Cardiac muscle cell (in vitro differentiated cells and primary cell): ENCODE measurements around a stretch of chr3.

GRCh38 chr3:195906729-195907599, 1.4 kb downstream of the TNK2 start:
- RAMPAGE, long total RNA = no peak
- RRBS = 89% methylated on average over 7 of the region's 22 CpGs

GRCh38 chr3:196054944-196055988, 26.6 kb downstream of the TFRC start:
- RAMPAGE, long total RNA = no peak
- RRBS = no CpG with 5 or more reads among the region's 19 CpGs

- RAMPAGE, long total RNA = no peak
- RRBS = no CpG with 5 or more reads among the region's 5 CpGs
Observed at GRCh38 chr3:196057663-196058617, 23.9 kb downstream of the TFRC start.

DNA sequence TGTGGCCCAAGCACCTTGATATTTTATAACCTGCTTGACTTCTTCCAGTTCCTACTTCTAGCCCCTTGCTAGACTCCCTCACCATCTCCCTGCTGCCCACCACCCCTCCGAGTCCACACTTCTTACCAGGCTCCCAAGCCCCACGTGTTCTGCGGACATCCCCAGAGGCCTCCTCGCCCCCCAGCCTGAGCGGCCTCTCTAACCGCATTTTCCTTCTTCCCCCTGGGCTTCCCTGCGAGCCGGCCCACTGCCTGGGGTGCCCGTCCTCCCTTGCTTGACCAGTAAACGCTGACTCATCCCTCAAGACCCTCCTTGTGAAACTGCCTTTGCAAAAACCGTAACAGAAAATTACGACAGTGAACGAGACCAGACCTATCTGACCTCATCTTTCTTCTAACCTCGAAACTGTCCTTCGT, 41.1 kb upstream of the TFRC start:
- RAMPAGE, long total RNA = no peak
- RRBS = no CpG with 5 or more reads among the region's 15 CpGs

DNA sequence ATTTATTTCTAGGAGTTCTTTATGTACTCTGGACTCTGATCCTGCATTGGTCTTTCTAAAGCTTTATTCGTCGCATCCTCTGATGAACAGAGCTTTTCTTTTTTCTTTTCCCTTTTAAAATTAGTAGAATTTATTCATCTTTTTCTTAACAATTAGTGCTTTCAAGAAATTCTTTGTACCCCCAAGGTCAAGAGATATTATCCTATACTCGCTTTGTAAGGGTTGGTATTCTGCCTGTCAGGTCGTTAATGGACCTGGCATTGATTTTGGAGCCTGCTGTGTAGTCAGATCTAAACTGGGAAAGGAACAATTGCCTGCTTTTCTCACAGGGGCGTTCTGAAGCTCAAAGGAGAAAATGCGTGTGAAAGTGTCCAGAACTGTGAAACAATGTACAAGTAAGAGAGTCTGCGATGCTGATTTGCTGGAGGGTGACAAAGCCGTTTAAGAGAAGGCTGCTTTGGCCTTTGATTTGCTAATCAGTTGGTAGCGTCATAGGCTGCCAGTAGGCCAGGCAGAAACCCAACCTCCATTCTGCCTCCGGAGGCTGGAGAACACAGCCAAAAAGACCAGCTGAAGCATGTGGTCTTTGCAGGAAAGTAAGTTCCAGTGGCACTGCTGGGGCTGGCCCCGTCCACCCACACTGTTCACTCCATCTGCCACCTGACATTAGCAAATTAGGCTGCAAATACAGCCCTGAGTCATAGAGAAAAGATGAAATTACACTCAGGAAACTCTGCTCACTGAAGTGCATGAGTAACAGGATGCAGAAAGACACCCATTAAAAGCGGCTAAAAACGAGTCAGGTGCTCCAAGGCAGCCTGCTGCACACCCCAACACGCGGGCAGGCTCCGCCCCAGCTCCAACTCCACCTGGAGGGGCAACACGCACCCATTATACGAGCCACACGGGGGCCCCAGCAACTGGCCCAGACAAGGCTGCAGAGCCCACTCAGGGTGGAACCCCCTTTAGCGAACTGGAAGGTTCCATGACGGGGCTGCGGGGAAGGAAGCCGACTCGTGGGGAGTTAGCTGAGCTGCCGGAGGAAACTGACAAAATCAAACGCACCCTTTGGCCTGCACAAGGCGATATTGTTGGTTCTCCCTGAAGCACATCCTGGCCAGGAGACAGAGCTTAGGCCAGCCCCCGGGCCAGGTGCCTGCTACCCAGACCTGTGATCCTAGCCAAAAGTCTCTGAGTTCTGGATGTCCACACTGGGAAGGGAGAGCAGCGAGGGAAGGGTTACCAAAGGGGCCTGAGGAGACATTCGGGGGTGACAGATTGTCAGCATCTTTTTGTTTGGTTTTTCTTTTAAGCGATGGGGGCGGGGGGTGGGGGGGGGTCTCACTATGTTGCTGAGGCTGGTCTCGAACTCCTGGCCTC, 31.6 kb downstream of the ZDHHC19 start:
- RAMPAGE, long total RNA = no peak
- RRBS = 46% methylated on average over 3 of the region's 33 CpGs

DNA sequence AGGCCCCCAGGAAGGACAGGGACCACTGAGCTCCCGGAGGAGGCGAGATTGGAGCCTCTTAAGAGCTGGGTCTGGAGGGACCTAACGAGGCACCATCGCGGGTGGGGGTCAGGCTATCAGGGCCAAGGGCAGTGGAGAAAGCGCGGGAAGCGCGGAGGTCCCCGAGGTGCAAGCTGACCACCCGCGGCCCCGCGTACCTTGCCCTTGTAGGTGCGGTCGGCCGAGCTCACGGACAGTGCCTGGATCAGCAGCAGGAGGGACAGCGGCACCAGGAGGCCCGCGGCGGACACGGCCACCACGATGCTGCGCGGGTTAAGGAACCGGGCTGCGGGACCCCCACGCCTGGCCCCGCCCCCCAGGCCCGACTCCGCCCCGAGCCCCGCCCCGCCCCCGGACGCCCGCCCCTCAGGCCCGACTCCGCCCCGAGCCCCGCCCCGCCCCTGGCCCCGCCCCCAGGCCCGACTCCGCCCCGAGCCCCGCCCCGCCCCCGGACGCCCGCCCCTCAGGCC, 3.9 kb downstream of the ZDHHC19 start:
- RAMPAGE, long total RNA = no peak
- RRBS = 2% methylated on average over 4 of the region's 52 CpGs

- RAMPAGE, long total RNA = no peak
- RRBS = no CpG with 5 or more reads among the region's 2 CpGs
Observed at GRCh38 chr3:196292308-196292569, 4.7 kb upstream of the PCYT1A start.

GRCh38 chr3:196316993-196317488, 999 bp downstream of the DYNLT2B start:
- RAMPAGE, long total RNA = no peak
- RRBS = no CpG with 5 or more reads among the region's 5 CpGs

DNA sequence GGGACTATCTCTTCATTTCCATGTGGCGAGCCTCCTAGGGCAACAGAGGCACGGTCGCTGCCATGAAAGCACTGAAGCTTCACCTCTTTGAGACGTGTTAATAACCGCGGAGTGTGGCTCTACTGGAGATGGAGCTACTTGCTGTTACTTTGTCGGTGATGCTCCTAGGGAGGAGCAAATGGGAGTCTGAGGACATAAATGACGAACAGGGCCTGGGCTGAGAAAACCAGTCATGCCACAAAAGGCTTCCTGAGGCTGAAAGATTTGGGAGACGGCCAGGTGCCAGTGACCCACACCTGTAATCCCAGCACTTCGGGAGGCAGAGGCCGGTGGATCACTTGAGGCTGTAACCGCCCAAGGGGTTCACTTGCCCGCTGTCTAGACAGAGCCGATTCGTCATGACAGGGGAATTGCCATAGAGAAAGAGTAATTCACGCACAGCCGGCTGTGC, 4.9 kb upstream of the TM4SF19 start:
- RAMPAGE, long total RNA = no peak
- RRBS = 94% methylated on average over 2 of the region's 17 CpGs

GRCh38 chr3:196348358-196349082, 10.3 kb upstream of the TM4SF19 start:
- RAMPAGE, long total RNA = no peak
- RRBS = no CpG with 5 or more reads among the region's 4 CpGs

GRCh38 chr3:196351664-196352419, 13.7 kb upstream of the TM4SF19 start:
- RAMPAGE, long total RNA = no peak
- RRBS = no CpG with 5 or more reads among the region's 9 CpGs

DNA sequence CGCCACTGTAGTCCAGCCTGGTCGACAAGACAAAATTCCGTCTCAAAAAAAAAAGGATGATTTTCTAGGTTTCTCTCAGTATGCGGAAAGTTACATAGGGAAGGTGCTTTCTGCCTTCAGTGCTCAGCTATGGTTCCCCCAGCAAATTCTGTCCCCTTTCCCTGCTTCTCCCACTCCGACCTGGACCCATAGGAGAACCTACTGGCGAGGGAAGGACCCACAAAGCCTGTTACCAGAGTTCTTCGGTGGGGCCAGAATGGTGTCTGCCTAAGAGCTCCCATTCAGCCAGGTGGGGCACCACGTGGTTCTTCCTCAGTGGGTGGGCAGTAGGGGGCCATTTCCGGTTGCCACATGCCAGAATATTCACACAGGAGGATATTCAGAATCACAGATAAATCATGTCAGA, 25.5 kb downstream of the NRROS start:
- RAMPAGE, long total RNA = no peak
- RRBS = no CpG with 5 or more reads among the region's 9 CpGs

- RAMPAGE, long total RNA = no peak
- RRBS = no CpG with 5 or more reads among the region's 5 CpGs
Observed at GRCh38 chr3:196782477-196783044, 42.9 kb downstream of the PAK2 start.

GRCh38 chr3:196842604-196843321, 25.0 kb upstream of the SENP5 start:
- RAMPAGE, long total RNA = no peak
- RRBS = no CpG with 5 or more reads among the region's 14 CpGs

DNA sequence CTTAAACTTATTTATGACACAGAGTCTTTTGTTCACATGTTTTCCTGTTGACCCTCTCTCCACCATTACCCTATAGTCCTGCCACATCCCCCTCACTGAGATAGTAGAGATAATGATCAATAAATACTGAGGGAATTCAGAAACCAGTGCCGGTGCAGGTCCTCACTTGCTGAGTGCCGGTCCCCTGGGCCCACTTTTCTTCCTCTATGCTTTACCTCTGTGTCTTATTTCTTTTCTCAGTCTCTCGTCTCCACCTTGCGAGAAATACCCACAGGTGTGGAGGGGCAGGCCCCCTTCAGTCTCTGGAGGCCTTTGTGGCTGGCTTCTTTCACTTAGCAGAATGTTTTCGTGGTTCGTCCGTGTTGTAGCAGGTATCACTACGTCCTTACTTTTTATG, 5.9 kb downstream of the PIGZ start:
- RAMPAGE, long total RNA = no peak
- RRBS = no CpG with 5 or more reads among the region's 8 CpGs

DNA sequence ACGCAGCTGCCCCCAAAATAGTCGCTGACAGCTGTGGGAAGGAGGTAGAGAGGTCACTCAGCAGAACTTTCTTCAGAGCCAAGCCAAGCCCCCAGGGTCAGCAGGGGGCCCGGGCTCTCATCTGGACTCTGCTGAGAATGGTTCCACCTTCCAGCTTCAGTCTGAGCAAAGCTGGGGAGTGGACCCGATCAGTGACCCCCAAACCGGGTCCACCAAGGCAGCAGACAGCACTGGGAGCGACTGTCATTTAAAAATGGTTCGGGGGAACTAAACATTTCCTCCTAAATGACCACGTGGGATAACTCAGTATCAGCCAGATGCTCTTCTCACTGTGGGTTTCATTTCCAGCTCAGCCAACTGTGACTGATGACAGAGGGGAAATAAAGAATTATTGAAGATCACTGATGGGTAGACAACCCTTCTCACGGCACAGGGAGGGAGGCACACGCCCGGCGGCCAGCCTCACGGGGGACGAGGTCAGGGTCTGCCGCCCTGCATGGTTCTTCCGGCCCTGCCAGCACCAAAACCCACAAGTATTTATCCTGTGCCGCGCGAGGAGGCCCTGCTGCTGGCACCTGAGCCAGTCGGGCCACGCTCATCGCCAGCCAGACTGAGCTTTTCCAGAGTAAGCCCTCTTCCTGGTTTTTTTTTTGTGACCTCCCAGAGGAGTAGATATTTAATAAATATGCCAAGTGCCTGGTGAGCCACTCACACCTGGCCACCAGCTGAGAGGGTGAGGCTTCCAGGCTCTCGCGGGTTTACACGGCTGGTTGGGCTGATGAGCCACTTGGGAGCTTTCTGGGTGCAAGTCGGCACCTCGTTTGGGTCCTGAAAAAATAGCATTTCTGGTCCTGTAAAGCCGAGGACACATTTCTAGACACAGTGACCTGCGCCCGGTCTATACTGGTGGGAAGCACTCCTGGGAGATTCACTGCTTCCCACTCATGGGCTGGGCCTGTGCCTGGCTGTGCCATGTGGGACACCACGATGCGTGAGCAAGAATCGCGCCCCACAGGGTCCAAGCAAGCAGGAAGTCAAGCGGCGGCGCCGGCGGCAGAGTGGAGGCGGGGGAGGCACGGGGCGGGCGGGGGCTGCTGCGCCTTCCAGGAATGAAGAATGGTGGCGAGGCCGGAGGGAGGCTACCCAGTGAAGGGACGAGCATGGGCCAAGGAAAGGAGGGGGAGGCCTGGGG, 6.1 kb downstream of the MELTF start:
- RAMPAGE, long total RNA = no peak
- RRBS = 20% methylated on average over 14 of the region's 47 CpGs

DNA sequence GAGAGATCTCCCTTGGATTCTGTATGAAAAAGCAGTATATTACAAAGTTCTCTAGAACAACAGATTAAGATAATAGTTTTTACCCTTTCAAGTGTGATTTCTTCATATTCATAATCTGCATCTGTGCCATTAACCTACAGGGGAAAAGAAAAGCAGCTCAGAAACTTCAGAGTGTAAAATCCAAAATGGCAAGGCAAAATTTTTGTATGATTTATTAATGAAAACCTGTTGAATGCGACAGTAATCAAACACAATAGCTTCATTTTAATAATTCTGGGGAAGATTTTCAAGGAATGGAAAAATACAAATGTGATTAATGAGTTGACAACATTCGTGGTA, 113.0 kb upstream of the MELTF start:
- RAMPAGE, long total RNA = no peak
- RRBS = no CpG with 5 or more reads among the region's 2 CpGs

- RAMPAGE, long total RNA = no peak
Observed at GRCh38 chr3:197175311-197175533, 123.2 kb downstream of the DLG1 start.

- RAMPAGE, long total RNA = no peak
- RRBS = no CpG with 5 or more reads among the region's 5 CpGs
Observed at GRCh38 chr3:197352900-197353412, 54.5 kb upstream of the DLG1 start.

GRCh38 chr3:197498989-197500033, 56.5 kb downstream of the BDH1 start:
- RAMPAGE, long total RNA = no peak
- RRBS = 67% methylated on average over 9 of the region's 45 CpGs